Colon Carcinoma Metastatic in the Brain (tissue), 2 donors: ENCODE measurements around the genes ANKRD7 and ING3.

- PRO-cap, 2 experiments = no peak in any of the 2 experiments
These were observed at the start of gene ANKRD7 for GRCh38 chr7:118224380-118224975. ANKRD7 (plus strand) TSS chr7:118224704.

GRCh38 chr7:118858398-118859400, 634.2 kb downstream of the ANKRD7 start:
- PRO-cap, 2 experiments = no peak in any of the 2 experiments

DNA sequence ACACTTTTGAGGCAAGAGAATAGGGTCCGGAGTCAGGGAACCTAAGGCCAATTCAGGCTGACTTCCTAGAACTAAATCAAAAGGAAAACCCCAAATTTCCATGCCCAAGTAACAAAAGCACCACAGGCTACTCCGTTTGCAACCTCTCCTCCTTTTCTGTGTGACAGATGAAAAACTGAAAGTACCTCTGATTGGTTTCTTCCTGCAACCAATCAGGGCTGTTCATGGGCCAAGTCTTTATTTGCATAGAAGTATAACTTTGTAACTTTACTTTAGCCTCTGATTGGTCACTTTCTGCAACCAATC, 239.9 kb upstream of the KCND2 start:
- PRO-cap, 2 experiments = no peak in any of the 2 experiments

DNA sequence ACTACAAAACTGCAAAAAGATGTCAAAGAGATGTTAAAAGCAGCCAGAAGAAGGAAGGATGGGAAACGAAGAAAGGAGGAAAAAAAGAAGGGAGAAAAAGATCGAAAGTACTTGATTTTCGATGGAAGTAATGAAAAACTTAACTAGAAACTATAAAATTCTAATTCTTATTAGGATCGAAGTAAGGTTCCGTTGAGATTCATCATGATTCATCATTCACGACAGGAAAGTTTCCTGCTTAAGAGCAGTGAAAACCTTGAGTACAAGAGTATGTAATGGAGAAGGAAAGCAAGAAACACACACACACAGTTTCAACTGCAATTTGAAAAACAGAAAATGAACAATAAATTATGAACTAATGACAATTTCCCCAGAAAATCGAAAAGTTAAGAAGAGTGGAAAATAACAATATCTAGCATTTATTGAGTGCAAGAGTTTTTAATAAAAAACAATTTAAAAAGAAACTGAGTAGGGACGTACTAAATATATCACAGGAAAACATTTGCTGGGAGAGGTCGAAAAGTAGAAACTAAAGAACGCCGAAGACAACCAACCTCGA, 1.1 kb upstream of the ING3 start:
- PRO-cap, 2 experiments = no peak in any of the 2 experiments

- PRO-cap, 2 experiments = peak in 2 of 2 experiments; most common plus-strand start chr7:120950776 (in 2); most common minus-strand start chr7:120950442 (in 1)
These were observed at the start of gene ING3 for GRCh38 chr7:120950120-120951526. ING3 (plus strand) TSS chr7:120950777.

DNA sequence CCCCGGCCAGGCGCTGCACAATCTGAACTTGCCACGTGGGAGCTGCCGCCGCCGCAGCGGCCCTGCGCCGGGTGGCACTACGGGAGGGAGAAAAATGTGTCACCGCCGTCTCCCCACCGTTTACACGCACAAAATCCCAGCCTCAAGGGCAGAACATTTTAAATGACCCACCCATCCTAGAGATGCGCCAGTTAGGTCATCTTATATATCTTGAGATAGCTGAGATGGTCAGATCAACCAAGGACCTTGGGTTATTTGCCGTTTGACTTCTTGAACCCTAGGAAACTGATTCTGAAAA, 331 bp upstream of the FAM3C start:
- PRO-cap, 2 experiments = peak in 2 of 2 experiments; most common plus-strand start position 25 of the sequence (in 2)

- PRO-cap, 2 experiments = peak in 1 of 2 experiments; most common plus-strand start chr7:121421279 (in 1)
These were observed 24.8 kb upstream of the FAM3C start for GRCh38 chr7:121420819-121421411.

GRCh38 chr7:122284587-122285229, 19.8 kb downstream of the FEZF1 start:
- PRO-cap, 2 experiments = no peak in any of the 2 experiments

DNA sequence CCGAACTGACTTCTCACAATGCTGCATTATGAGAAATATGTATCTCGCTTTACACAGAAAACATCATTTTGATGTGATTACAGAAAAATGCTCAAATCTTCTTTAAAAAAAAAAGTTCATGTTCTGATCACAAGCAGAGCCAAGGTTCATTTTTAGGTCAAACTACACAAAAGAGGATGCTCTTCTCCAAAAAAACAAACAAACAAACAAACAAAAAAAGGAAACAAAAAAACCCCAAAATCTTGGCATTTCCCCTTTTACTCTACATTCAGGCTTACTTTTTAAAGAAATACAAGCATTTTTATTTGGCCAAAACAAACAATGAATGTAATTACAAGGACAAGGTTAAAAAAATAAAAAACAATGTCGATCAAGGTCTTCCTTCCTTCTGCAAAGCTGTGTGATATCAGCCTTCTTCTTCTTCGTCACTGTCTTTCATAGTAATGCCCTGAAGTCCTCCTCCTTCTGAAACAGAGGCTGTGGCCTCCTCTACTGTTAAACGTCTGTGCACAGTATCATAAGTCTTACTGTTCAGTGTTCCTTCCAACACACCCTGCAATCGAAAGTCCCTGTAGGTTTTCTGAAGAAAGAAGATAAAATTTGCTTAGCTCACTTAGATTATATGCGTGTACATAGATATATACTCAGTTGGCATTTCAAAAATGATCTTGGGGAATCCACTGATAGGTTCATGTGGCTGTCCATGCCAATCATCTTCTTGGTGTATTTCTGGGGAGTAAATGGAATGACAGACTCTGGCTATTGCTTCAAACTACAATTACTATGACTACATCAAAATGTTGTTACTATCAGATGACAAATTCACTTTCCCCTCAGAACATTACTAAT, 15.4 kb upstream of the FEZF1 start:
- PRO-cap, 2 experiments = no peak in any of the 2 experiments

DNA sequence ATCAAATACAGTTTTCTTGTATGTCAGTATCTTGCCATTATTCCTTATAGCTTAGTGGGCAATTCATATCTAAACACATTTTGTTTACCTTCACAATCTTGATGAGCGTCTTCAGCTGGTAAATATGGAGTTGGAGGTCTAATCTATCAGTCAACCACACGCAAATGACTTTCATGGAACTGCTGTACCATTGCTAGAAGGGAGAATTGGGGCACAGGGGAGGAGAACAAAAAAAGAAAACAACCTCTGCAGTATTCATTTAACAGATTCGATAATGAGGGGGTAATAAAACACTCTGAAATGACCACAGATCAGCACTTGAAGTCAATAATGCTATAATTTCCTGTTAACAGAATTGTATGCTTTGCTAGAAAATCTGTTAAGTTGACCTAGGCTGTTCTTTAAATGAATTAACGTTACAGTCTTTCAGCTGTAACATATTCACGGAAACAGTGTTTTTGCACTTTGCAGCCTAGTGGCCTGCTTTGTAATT, 20.9 kb upstream of the FEZF1 start:
- PRO-cap, 2 experiments = no peak in any of the 2 experiments

GRCh38 chr7:122672115-122672401, 26.9 kb downstream of the RNF133 start:
- PRO-cap, 2 experiments = no peak in any of the 2 experiments

DNA sequence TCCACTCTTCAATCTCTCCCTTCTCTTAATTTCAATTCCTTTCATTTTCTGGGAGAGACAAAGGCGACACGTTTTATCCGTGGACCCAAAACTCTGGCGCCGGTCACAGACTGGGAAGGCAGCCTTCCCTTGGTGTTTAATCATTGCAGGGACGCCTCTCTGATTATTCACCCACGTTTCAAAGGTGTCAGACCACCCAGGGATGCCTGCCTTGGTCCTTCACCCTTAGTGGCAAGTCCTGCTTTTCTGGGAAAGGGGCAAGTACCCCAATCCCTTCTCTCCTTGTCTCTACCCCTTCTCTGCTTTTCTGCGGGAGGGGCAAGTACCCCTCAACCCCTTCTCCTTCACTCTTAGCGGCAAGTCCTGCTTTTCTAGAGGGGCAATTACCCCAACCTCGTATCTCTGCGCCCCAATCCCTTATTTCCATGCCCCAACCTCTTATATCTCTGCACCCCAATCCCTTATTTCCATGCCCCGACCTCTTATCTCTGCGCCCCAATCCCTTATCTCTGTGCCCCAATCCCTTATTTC, 68.8 kb downstream of the CADPS2 start:
- PRO-cap, 2 experiments = no peak in any of the 2 experiments

- PRO-cap, 2 experiments = peak in 1 of 2 experiments; most common plus-strand start chr7:122913852 (in 1); most common minus-strand start chr7:122913738 (in 1)
These were observed 27.4 kb upstream of the CADPS2 start for GRCh38 chr7:122913617-122914114.

DNA sequence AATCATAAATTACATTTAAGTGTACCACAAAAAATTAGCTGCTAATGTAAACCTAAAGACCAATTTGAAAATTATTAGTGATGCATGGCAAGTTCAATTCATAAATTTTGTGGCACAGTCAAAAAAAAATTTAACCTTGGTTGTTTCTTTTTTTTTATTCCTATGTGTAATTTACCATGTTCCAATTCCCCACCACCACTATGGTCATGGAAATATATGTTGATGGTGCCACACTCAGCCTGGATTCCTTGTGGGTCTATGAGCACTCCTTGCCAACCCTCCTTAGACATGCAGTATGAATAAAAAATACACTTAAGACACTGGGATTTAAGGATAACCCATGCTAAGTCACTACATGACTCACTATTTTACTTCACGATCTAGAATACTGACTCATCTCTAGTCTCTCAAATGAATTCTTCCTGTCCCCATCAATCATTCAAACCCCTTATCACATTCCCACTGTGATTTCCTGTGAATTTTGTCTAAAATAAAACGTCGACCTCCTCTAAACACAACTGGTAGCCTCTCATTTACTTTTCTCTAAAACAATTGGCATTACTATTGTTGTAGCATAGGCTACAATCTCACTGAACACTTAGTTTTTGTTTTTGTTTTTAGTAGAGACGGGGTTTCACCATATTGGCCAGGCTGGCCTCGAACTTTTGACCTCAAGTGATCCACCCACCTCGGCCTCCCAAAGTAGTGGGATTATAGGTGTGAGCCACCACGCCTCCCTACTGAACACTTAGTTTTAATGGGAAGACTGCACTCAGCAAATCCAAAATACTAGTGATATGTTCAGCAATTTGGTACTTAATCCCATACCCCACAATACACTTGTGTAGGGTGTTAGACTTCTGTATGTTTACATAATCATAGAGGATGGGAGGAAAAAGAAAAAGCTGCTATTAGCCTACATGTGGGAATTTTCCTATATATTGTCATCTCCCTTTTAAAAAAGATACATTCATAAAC, 3.8 kb upstream of the IQUB start:
- PRO-cap, 2 experiments = no peak in any of the 2 experiments

- PRO-cap, 2 experiments = no peak in any of the 2 experiments
These were observed 6.9 kb upstream of the ASB15 start for GRCh38 chr7:123594669-123595165.

DNA sequence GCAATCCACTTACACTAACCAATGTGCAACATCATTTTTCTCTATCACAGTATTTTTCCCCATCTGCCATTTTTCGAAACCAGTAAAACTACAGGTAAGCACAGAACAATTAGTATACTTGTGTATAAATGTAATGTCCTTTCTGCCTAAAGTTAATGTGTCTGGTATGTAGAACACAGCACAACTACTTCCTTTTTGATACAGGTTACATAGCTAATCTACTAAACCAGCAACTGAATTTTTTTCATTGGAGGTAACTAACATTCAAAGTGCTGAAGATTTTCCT, 2.1 kb downstream of the WASL start:
- PRO-cap, 2 experiments = no peak in any of the 2 experiments

DNA sequence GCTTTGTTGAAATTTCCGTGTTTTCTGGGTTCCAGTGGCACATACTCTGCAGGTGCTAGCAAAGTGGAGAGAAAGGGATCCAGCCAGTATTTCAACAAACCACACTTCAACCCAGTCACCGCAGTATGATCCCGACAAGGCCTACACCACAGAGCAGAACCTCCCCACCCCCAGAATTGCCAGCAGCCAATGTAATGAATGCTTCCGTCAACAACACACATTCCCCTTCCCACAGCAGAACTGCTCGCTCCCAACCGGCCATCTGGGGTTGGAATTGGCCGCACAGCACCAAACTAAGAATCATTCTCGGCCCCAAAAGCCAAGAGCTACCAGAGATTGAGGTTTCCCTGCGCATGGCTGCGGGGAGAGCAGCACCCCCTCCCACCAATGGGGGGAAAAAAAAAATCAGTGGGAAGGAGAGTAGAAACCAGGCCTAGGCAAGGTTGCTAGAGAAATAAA, 1.2 kb downstream of the WASL start:
- PRO-cap, 2 experiments = peak in 2 of 2 experiments; most common plus-strand start position 220 of the sequence (in 2); most common minus-strand start position 96 of the sequence (in 1)

DNA sequence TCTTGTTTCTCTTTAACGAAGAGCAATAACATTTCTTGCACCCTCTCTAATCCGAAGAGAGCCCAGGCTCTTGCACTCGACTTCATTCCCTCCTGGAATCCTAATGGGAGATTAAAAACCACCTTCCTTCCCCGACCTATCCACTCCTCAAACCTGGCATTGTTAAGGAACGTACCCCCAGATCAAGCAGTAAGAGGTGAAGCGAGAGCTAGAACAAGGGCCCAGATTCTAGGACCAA, 837 bp downstream of the WASL start:
- PRO-cap, 2 experiments = no peak in any of the 2 experiments

DNA sequence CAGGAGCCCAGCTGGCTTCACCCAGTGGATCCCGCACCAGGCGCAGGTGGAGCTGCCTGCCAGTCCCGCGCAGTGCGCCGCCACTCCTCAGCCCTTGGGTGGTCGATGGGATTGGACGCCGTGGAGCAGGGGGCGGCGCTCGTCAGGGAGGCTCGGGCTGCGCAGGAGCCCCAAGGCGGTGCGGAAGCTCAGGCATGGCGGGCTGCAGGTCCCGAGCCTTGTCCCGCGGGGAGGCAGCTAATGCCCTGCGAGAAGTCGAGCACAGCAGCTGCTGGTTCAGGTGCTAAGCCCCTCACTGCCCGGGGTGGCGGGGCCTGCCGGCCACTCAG, 14.3 kb upstream of the WASL start:
- PRO-cap, 2 experiments = peak in 1 of 2 experiments; most common plus-strand start position 181 of the sequence (in 1)

- PRO-cap, 2 experiments = no peak in any of the 2 experiments
These were observed 20.4 kb upstream of the HYAL4 start for GRCh38 chr7:123824474-123825162.